ENCODE data around the genes H1-8 and ALG1L2.

GRCh38 chr3:129015358-129016221, 14.5 kb downstream of the EFCC1 start:
- PRO-cap, 2 experiments, result peak in 1 of 2 experiments; most common plus-strand start chr3:129015859 (in 1)

GRCh38 chr3:129065124-129066121, 4.8 kb downstream of the GP9 start:
- PRO-cap, 2 experiments, result no peak in any of the 2 experiments

DNA sequence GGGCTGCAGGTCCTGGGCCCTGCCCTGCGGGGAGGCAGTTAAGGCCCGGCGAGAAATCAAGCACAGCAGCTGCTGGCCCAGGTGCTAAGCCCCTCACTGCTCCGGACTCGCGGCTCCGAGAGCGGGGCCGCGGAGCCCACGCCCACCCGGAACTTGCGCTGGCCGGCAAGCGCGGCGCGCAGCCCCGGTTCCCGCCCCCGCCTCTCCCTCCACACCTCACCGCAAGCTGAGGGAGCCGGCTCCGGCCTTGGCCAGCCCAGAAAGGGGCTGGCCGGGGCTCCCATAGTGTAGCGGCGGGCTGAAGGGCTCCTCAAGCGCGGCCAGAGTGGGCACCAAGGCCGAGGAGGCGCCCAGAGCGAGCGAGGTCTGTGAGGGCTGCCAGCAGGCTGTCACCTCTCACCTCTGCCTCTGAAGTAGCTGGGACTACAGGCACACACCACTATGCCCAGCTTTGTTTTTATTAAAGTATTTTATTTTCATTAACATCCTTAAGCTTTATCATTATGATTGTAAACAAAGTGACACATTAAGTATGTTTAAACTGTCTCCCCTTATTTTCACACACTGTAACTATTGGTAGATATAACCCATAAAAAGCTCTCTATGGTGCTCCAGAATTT, 8.0 kb downstream of the GP9 start:
- PRO-cap, 2 experiments, result no peak in any of the 2 experiments

- PRO-cap, 2 experiments, result no peak in any of the 2 experiments
Measured at GRCh38 chr3:129087819-129088330, 27.3 kb downstream of the GP9 start.

DNA sequence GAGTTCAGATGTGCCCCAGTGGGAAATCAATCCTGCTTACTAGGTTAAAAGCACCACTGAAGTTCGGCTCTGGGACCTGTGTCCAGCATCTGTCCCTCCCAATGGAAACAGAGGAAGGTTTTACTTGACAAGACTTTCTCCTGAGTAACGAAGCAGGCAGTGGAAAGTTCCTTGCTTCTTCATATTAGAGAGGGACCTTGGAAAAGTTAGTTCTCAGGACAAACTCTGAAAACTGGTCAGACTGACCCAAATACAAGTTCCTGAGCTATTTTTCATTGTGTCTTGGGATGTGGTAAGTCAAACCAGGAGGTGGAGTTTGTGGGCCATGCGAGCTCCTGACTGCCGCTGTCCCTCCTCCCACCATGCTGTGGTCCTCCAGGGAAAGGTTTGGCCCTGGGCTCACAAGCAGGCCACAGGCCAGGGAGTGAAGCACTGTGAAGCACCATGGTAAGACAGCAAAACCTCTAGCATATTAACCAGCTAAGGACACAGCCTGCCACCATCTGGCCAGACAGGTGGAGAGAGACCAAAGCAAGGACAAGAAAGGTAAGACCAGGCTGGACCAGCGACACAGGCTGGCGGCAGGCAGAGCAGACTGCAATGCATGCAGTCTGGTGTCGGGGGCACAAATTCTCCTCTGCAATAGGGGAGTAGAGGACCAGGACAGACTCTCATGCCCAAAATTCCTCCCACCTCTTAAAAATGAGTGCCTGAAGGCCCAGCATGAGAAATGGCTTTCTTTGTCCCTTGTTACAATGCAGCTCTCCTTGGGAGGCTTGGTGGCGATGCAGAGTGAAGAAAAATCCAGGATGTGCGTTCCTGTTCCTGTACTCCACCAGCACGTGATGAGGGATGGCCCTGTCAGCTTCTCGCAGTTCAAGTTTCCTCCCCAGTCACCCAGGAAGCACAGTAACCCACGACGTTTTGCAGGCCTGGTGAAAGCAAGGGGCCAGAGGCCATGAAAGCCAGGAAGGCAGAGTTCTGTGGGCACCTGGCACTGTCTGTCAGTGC, 15.2 kb downstream of the RAB43 start:
- PRO-cap, 2 experiments, result no peak in any of the 2 experiments

- PRO-cap, 2 experiments, result peak in 2 of 2 experiments; most common plus-strand start chr3:129120736 (in 1); most common minus-strand start chr3:129120648 (in 1)
Measured at GRCh38 chr3:129120244-129121332, 1.0 kb downstream of the RAB43 start.

DNA sequence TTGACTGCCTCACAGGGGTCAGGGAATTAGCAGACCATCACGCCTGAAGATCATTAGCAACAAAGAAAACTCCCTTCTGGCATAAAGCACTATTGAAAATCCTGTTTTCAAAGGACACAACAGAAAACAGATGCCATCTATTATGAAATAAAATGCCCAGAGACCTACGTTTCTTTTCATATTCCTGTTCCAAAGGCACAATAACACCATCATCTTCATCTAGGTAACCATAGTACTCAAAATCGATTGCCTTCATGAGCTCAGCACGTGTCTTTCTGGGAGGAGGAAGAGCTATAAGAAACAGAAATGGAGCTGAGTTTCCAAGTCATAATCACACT, 13.0 kb upstream of the RAB43 start:
- PRO-cap, 2 experiments, result no peak in any of the 2 experiments

- PRO-cap, 2 experiments, result no peak in any of the 2 experiments
Measured at GRCh38 chr3:129344519-129345018, 28.5 kb upstream of the H1-10 start.

- PRO-cap, 2 experiments, result peak in 1 of 2 experiments; most common plus-strand start chr3:129440688 (in 1); most common minus-strand start chr3:129440652 (in 1)
Measured at GRCh38 chr3:129440429-129440815, 398 bp downstream of the IFT122 start.

DNA sequence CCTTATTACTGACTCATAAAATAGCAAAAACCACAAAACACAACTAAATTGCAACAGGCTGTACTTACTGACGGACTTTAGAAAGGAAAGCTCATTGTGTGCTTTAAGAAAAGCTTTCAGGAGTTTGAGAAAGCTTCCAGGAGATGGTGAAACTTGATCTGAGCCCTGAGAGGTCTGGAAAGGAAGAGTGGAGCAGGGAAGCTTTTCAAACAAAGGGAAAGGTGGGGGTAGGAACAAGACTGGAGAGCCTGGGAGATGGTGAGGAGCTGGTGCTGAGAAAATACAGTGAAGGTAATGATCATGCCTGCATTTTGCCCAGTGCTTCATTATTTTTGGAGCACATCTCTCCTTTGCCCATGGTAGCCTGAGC, 42.0 kb upstream of the RHO start:
- PRO-cap, 2 experiments, result no peak in any of the 2 experiments

- PRO-cap, 2 experiments, result no peak in any of the 2 experiments
Measured at GRCh38 chr3:129506170-129506731, 22.2 kb upstream of the RHO start.

DNA sequence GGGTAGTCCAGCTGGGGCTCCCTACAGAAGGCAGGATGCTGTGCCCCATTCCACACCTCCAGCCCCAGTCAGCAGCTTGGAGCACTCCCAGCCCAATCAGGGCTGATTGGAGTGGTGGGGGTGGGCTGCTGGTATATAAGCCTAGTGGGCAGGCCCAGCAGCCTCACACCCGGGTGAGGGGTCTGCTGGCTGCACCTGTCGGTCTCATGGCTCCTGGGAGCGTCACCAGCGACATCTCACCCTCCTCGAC, at the start of gene H1-8:
TSS of gene H1-8 (plus strand) at position 163 of the 250 bp plus-strand sequence.
- PRO-cap, 2 experiments, result no peak in any of the 2 experiments

GRCh38 chr3:129586526-129587002, 19.9 kb downstream of the PLXND1 start:
- PRO-cap, 2 experiments, result no peak in any of the 2 experiments

- PRO-cap, 2 experiments, result peak in 2 of 2 experiments; most common plus-strand start chr3:129623822 (in 2)
Measured at GRCh38 chr3:129623422-129624192, 17.1 kb upstream of the PLXND1 start.

DNA sequence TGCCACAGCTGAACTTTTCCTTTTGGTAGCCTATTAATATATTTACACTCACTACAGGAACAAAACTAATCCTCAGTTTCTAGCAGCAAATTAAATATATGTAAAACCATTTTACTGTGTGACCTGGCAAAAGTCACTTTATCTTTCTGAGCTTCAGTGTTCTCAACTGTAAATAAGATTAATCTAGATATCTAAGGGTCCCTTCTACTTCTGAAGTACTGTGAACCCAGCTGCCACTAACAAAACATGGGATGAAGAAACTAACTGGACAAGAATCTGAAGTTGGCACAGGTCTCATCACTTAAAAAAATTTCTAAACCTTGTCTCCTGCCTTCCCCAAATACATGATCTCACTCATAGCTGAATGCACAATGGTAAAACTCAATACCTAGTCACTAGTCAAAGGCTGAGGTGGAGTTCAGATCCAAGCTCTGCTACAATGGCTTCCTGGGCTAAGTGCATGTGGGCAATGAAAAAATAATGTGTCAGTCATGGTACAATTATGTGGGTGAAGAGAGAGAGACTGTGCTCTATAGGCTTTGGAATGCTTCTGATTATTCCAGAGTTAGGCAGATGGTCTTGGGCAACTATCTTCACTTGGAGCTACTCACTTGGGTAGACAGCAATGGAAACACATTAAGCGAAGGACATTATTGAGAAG, 58.4 kb upstream of the PLXND1 start:
- PRO-cap, 2 experiments, result no peak in any of the 2 experiments

DNA sequence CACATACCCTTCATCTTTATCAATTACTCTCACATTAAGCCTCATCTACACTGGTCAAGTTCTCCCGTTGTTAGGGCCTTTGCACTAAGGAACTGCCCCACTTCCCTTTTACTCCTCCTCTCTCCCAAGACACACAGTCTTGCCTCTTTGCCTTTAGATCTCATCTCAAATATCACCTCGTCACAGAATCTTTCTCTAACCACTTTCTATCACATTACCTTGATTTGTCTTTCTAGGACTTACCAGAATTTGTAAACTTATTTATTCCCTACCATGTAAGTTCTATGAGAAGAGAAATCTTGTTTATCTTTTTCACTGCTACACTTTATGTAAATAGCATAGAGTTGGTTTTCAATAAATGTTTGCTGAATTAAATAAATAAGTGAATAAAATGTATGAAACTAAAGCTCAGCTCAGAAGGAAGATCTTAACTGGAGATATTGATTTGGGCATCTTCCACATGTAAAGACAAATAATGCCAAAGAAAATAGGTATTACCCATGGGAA, 117.5 kb downstream of the TMCC1 start:
- PRO-cap, 2 experiments, result no peak in any of the 2 experiments

- PRO-cap, 2 experiments, result no peak in any of the 2 experiments
Measured at GRCh38 chr3:130081460-130082066, at the start of gene ALG1L2. ALG1L2 (plus strand) TSS chr3:130081831.

- PRO-cap, 2 experiments, result peak in 2 of 2 experiments; most common plus-strand start chr3:130112187 (in 1); most common minus-strand start chr3:130112416 (in 1)
Measured at GRCh38 chr3:130111949-130112867, 30.6 kb downstream of the ALG1L2 start.

DNA sequence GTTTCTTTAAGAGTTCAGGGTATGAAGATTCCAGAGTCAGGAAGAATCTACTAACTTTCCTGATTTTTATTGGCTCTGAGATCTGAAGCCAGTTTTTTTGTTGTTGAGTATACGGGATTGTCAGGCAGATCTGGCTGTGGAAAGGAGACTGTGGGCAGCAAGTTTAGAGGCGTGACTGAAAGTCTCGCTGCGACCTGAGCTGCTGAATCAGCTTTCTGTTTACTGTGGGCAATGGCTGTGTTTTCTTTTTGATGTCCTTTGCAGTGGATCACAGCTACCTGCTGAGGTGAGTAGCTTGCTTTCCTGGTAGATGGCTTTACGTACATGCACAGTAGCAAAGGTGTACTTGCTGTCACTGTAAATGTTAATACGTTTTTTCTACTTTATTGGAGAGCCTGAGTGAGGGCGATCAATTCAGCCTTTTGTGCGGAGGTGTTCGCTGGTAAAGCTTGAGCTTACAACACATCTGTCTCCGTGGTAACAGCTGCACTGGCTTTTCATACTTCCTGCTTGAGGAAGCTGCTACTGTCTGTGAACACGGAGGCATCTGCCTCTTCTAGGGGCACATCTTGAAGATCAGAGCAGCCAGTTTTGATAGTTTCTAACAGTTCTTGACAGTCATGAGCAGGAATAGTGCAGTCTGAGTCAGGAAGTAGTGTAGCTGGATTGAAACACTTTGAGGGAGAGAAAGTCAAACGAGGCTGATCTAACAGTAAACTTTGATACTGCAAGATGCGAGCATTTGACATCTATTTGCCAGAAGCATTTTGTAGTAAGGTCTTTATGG, 97.9 kb downstream of the ALG1L2 start:
- PRO-cap, 2 experiments, result no peak in any of the 2 experiments

DNA sequence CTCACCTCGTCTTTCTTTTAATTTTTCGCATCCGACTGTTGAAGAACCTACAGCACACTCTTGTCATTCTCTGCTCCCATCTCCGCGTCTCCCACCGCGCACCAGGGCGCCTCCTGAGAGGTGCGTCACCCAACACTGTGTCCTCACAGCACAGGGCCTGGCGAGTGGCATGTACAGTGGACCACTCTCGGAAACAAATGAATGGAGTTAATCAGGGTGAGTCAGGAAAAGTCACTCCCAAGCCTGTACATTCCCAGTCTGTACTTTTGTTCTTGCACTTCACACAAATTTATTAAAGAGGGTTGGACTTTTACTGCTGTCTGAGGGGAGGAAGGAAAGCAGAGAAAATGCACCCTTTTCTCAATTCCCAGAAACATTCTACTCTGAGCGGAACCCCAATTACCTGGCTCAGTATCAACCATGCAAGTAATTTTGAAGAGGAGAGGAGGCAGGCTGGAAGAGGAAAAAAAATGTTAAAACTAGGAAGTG, 660 bp downstream of the COL6A6 start:
- PRO-cap, 2 experiments, result no peak in any of the 2 experiments

Data from Colon Carcinoma Metastatic in the Lung (tissue), 2 donors.